ENCODE measurements around a stretch of chr2.

- PRO-cap, result no peak
Measured at GRCh38 chr2:88846050-88846231, 154.5 kb downstream of the RPIA start.

DNA sequence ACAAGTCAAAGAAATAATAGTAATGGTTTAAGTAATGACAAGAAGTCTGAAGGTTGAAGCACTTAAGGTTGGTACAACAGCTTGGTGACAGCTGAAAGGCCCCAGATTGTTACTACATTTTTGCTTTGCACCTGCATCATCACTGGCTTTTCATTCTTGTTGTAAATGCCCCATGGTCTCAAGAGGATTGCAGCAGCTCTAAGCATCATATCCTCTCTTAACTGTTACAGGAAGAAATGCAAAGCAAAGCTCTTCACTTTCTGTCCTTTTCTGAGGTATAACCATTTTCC lies 461.0 kb downstream of the RPIA start:
- PRO-cap, result no peak

- PRO-cap, result no peak
Measured at GRCh38 chr2:89234654-89235193, 543.3 kb downstream of the RPIA start.

DNA sequence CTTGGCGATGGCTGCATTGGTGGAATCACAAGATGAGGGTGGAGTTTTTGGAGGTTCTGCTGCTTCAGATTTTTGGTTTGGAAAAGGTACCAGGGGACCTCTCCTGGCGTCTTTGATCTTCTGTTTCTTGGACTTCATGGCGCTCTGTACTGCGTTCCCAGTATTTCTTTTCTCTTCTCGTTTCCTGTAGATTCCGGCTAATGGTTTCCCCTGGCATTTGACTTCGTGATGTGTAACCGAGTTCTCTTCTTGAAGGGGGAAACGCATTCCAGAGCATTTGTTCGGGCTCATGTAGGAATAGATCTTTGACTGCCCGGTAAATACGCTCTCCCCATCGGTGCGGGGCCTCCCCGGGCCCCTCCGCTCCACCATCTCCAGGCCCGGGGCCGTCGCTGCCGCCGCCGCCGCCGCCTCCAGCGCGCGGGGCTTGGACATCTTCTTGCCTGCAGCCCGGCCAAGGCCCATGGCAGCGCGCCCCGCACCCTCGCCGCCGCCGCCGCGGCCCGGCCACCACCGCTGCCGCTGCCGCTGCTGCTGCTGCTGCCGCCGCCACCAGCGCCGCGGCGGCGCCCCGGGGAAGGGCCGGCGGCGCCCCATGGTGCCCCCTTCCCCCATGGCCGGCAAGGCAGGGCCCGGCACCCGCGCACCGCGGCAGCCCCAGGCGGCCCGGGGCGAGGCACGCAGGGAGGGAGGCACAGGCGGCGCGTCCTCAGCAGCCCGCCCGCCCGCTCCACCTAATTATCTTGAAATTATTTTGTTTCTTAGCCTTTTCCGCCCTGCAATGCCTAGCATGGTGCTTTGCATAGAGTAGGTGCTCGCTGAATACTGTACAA lies 2838.4 kb upstream of the AQP7B start:
- PRO-cap, result no peak

GRCh38 chr2:95330126-95330730 lies 33.1 kb downstream of the KCNIP3 start:
- PRO-cap, result no peak

DNA sequence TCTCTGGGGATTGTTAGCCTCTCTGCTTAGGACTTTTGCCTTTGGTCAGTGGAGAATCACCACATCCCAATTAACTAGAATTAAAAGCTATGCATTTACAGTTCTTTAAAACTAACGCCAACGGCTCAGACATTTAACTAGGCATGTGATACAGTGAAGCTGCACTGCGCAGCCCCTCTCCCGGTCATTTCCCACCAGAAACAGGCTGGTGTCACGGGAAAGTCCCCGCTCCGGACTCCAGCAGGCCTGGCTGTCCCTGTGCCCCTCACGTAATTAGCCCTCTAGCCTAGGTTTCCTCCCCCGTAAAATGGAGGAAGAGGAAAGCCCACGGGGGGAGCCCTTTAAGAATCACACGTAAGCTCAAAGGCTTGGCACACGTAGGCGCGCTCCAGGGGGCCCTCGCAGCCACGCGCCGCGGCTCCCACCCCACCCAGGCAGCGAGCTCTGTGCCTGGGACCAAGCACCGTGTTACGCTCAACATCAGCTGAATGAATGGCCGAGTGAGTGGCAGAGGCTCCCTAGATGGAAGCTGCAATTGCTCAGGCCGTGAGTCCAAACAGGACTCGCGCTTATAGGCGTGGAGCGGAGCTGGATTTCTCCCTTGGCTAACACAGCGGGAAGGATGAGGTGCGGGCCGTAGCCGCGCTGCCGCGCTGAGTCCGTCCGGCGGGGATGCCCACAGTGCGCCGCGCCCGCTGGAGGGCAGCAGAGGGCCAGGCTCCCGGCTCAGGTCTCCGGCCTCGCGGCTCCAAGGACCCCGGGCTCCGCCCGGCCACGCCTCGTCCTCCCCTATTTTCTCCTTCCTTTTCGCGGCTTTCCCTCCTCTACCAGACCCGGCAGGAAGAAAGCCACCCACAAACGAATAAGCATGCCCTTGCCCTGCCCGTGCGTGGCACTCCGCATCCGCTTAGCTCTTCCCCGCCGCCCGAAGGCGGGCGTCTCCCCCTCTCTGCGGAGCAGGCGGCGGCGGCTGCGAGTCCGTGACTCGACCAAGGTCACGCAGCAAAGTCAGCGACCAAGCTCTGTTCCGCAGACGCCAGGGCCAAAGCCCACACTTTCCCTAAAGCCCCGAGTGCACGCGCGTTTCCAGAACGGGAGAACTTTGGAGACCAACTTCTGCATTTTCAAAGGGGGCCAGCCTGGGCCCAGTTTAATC lies 48.2 kb downstream of the KCNIP3 start:
- PRO-cap, result no peak

GRCh38 chr2:95391780-95392214 lies 10.7 kb upstream of the FAHD2A start:
- PRO-cap, result no peak

DNA sequence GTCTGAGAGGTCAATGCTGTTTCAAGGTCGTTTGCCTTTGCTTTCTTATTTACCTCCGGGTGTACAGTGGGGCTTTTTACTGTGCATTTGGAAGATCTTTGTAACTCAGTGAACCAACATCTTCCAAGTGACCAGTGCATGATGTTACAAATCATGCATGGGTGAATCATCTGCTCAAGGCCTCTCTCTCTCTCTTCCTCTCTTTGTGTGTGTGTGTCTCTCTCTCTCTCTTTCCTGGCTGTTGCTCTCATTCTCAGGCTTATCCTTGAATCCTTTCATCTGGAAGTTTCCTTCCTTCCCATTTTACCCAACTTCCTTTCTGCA lies 96.0 kb downstream of the TRIM43 start:
- PRO-cap, result no peak

GRCh38 chr2:96022354-96023236 lies 12.1 kb downstream of the GPAT2 start:
- PRO-cap, result no peak

GRCh38 chr2:96233718-96234058 lies 25.1 kb upstream of the STARD7 start:
- PRO-cap, result no peak

GRCh38 chr2:96260176-96261312 lies 5.3 kb downstream of the TMEM127 start:
- PRO-cap, result no peak

GRCh38 chr2:96326015-96326409 lies 895 bp downstream of the ITPRIPL1 start:
- PRO-cap, result no peak

DNA sequence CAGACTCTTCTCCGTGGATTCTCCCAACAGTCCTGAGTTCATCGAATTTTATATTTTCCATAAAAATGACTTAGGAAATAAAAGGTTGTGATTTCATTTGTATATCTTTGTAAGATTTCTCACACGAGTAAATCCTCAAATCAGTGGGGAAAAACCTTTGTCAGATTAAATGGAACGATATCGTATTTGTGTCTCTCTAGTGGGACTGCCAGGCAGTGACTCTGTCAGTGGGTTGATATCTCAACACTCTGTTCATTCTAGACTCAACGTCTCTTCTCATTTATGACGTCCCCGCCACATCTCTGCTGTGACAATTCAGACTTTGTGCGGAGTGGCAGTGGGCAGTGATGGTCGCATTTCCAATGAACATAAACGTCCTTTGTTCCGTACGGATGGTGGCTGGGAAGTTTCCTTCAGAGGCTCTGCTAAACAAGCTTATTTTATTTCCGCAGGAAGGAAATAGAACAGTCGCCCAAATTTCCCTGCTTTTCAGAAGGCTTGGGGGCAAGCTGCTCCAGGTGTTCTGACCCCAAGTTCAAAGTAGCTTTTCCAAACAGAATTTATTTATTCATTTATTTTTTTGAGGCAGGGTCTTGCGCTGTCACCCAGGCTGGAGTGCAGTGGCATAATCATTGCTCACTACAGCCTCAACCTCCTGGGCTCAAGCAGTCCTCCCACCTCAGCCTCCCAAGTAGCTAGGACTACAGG lies 58.8 kb downstream of the NCAPH start:
- PRO-cap, result no peak

GRCh38 chr2:96551543-96552369 lies 15.2 kb downstream of the ARID5A start:
- PRO-cap, result no peak

- PRO-cap, result no peak
Measured at GRCh38 chr2:96556428-96557424, 20.2 kb downstream of the ARID5A start.

DNA sequence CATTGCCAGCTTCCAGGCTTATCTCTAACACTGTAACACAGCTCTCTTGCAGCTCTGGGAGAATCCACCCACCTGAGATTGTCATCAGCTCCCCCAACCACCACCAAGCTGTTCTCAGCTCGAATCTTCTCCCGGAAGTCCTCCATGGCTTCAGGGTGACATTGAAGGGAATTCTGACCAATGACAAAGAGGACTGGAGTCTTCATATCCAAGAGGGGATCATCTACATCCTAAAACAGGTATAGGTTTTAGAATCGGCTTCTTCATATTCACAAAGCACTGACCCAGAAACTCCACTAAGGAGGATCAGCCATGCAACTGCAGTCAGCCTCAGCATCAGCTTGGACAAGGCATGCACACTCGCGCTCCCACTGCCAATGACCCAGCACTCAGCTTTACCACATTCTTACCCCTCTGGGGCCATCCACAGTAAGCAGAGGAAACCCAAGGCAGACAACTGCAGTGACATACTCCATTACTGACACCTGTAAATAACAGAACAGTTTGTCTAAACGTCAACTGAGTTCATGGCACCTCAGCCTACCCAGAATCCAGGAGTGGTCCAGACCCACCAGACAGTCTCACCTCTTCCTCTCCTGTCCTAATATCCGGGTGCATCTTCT lies 27.3 kb downstream of the KANSL3 start:
- PRO-cap, result no peak

GRCh38 chr2:96663119-96663724 lies 20.7 kb downstream of the FER1L5 start:
- PRO-cap, result no peak

DNA sequence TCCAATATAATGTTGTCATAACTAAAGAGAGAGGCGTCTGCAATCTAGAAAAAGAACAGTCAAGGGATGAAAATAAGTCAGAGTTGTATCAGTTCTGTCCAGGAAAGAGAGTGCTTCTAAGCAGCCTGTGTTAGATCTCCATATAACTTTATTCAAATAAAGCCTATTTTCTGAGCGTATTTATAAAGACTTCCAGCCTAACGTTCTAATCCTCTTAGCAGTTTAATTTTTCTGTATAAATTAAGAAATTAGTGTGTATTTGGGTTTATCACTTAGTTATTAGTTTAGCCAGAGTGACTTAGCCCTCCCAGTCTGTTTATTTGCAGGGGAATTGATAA lies 7.4 kb upstream of the LMAN2L start:
- PRO-cap, result no peak

DNA sequence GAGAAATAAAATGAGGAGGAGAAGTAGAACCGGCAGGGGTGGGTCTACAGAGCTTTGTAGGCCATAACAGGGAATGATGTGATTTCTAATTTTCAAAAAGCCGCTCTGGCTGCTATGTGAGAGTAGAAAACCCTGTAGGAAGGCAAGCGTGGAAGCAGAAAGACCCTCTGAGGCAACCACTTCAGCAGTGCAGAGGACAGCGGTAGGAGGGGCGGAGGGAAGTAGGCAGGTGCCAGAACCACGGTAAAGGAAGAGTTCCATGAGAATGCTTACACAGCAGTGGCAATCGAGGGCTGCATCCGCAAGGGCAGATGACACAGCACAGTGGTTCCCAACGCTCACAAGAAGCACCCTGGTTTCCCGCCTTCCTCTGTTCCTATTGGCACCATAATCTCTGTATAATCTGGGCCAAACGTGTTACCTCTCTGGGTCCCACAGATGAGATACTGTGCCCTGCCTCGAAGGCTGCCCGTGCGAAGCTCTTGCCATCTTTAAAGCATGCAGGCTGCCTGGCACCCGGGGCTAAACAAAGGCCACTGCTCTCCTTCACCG lies 792 bp downstream of the ANKRD39 start:
- PRO-cap, result no peak

DNA sequence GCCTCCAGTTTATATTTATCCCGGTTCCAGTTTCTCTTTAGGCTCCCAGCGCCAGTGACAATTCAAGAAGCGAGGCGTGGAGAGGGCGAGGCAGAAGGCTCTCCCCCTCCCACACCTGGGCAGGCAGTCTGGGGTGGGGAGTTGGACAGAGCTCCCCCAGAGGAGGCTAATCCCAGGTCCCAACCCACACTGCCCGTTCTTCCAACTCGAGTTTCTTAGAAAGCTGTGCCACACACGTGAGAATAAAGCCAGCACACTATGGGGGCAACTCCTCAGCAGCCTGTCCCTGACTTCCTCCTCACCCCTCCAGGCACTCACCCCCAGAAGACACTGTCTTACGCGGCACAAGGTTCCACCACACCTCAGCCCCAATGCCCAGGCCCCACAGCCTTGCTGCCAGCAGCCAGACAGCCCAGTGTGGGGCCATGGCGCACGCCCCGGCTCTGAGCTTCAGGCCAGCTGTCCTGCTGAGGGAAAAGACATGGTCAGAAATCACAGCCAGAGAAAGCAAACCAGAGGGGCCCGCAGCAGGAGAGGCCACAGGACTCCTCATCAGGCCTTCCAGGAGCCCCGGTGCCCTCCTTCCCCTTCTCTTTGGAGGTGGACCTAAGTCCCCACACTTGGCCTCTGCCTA lies 2.3 kb downstream of the SEMA4C start:
- PRO-cap, result no peak